AG10803 (cell line): Measurements from ENCODE around the genes CBLN4 and CSTF1.

DNA sequence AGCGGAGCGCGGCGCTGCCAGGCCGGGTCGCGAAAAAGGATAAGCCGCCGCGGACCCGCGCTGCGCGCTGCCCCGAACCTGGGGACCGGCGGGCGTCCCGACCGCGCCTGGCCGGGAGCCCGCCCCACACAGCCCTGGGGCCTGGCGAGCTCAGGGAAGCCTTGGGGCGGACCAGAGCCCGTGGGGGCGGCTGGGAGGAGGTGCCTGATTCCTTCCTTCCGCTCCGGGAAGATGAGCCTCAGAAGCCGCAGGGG, at the start of gene CBLN4:
Gene CBLN4, minus strand, starts transcription at position 173 of the 254 bp plus-strand sequence.
- RRBS = 3% methylated on average over 17 of the region's 30 CpGs

DNA sequence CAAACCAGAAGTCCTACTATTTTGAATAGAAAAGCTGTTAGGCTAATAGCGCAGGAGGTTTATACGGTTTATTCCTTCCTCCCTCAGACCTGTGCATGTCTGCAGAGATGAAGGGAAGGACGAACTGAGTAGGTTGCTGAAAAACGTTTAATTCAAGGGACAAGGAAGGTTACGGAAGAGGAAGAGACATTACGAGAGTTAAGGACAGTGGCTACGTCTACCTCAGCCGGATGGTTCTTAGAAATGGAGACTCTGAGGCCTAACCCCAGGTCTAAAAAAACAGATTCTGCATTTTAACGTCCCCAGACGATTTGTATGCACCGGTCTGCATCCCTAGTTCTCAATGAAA, 923 bp downstream of the AURKA start:
- RRBS = 11% methylated on average over 4 of the region's 11 CpGs

DNA sequence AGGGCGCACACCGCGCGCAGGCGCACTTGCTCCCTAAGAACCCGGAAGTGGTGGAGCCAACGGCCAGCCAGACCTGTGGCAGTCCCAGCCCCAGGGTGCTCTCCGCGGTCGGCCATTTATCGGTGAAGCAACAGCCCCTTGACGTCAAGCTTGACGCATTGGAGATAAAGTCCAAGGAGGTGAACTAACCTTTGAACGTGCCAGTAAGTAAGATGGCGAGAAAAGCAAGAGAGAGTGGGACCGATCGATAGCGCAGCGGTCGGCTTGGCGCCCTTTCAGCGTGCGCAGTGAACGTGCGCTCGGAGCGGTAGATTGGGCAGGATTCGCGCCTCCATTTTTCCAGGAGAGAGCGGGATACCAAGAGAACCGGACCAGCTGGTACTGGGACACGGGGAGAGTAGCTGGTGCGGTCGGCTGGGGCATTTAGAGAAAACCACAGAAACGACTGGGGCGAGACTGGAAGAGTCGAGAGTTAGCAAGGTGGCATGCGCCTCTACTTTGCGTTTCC, at the start of gene CSTF1:
Gene CSTF1, plus strand, starts transcription at position 310 of the 508 bp plus-strand sequence.
- RRBS = no CpG with 5 or more reads among the region's 39 CpGs

- RRBS = no CpG with 5 or more reads among the region's 1 CpG
Measured at GRCh38 chr20:56423858-56424328, 11.8 kb downstream of the CASS4 start.

DNA sequence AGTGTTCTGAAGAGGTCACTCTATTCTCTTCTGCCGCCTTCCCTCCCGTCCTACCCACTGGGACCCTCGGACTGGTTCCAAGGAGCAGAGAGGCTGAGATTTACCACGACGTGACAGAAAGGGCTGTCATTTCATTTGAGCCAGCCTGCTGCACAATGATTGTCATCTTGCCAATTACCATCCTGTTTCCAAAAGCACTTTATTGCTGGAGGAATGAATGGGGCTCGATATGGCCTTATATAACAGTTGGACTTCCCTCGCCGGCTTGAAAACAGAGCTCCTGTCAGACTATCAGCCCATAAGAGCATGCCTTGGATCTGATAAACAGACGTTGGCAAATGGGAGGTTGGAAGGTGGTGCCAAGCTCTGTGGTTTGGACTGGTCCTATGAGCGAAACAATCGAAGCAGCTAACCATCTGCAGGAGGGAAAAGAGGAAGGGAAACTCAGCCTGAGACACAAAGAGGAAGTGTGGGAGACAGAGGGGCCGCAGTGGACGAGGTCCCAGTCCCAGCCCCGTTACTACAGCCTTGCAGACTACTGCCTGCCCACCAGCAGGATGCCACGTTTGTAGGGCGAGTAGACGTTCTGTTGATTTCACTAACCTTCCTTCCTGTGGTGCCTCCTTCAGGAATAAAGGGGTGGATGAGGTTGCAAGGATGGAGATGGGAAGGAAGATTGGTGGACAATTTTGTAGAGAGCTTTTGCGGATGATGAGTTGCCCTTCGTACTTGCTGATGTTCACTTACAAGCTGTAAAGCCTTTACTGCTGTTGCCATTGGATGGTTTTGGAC, 93.0 kb downstream of the TFAP2C start:
- RRBS = no CpG with 5 or more reads among the region's 19 CpGs

GRCh38 chr20:56765685-56765955, 136.5 kb downstream of the TFAP2C start:
- RRBS = no CpG with 5 or more reads among the region's 2 CpGs

DNA sequence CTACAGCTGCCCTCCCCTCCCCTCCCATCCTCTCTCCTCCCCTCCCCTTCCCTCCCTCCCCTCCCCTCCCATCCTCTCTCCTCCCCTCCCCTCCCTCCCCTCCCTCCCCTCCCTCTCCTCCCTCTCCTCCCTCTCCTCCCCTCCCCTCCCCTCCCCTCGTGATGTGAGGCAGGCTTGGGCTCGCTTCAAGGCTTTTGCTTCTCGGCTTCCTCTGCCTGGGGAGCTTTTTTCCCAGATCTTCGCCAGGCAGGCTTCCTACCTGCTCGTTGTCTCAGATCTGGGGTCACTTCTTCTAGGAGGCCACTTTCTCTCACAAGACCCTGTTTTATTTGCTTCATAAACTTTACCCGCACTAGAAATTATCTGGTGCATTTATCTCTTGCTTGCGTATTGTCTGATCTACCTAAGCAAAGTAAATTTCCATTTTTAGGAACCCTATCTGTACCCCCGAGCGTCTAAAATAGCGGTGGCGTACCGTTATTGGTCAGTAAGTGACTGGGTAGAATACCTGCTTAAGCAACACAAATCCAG, 150.8 kb downstream of the TFAP2C start:
- RRBS = no CpG with 5 or more reads among the region's 12 CpGs

DNA sequence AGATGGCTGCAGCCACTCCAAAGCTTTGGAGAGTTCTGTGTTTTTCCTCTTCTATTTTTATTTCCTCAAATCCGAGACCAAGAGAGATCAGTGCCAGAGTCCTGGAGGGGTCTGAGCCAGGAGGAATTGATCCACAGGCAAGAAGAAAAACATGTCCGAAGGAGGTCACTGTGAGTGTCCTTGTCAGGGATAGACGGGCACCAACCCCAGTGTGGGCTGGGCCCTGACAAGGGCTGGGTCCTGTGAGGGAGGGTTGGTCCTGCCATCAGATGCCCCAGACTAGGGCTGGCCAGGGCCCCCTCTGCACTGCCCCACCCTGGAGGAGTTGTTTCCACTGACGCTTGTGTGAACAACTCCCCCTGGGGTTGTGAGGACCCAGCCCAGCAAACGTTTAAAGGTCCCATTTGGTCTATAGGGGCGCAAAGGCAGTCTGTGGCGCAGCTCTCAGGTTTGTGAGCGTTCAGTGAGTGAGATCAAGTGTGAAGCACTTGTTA, 104.2 kb downstream of the BMP7 start:
- RRBS = no CpG with 5 or more reads among the region's 8 CpGs

DNA sequence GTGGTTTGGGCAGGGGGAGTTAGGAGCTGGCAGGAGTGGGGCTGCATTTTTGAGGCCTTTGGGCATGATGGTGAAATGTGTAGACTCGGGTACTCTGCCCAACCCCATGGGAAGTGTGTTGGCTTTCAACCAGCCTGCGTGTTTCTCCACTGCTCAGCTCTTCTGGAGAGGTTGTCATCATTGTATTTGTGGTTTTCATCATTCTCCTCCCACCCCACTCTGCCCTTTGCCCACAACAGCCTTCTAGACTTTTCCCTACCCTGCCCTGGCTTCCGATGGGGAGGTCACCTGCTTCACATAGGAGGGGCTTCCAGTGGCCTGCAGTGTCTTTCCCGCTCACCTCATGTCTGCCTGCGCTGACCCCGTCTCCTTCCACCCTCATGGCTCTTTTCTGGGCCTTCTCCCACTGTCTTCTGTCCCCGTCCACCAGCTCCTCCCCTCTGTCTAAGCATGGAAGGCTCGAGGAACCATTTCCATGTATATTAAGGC, 16.0 kb upstream of the RBM38 start:
- RRBS = no CpG with 5 or more reads among the region's 8 CpGs

DNA sequence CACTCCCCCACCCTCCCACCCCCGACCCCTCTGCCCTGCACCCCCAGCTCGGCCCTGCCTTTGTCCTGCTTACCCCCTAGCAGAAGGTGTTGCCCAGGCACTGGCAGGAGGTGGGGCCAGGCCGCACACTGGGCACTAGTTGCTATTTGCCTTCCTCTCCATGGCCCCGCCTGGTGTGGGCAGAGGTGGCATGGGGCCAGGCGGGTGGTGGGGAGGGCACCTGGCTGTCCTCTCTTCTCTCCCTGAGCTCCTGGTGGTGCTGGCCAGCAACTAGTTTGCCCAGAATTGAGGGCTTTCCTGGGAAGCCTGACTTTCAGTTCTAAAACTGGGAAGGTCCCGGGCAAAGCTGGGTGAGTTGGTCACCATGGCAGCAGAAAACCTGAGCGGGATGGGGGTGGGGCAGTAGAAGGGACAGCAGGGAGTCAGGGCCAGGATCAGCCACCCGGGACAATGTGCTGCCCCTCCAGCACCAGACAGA, 48.2 kb downstream of the RBM38 start:
- RRBS = 70% methylated on average over 2 of the region's 8 CpGs

GRCh38 chr20:57450092-57450929, 59.1 kb downstream of the RBM38 start:
- RRBS = no CpG with 5 or more reads among the region's 17 CpGs

DNA sequence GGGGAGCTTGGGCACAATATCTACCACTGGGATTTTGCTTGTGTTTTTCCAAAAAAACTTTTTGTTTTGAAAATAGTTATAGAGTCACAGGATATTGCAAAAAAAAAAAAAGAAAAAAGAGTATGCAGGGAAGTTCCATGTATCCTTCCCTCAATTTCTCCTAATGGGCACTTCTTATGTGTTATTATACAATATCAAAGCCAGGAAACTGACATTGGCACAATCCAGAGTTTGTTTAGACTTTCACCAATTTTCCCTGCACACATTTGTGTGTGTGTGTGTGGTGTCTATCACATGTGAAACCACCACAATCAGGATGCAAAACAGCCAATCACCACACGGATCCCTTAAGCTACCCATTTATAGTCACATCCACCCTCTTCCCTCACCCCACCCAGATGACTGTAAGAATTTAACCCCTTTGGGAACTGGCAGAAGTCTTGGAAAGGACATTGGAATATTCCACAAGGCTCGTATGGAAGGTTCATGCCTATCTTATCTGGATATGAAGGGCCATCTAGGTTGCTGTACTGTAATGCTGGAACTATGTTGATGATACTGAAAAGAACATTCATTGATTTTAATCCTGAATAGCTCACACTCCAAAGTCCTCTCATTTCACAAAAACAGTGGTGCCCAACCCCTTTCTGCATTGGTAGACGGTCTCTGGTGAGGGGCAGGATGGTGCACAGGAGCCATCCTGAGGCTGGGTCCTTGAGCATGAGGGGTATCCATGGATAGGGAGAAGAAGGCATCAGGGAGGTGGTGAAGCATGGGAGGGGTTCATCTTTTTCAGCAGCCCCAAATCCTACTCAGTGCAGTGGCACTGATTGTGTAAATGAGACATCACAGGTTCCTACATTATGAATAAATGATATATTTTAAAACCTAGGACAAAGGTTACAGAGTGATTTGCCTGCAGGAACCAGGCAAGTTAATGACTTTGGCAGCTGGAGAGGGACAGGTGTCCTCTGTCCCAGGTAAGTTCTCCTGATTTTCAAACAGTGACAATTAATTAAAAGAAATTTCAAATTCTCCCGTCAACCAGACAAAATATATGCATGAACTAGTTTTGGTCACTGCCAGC, 12.0 kb upstream of the CTCFL start:
- RRBS = no CpG with 5 or more reads among the region's 4 CpGs

- RRBS = no CpG with 5 or more reads among the region's 12 CpGs
Measured at GRCh38 chr20:57556618-57557271, 4.2 kb upstream of the PCK1 start.

DNA sequence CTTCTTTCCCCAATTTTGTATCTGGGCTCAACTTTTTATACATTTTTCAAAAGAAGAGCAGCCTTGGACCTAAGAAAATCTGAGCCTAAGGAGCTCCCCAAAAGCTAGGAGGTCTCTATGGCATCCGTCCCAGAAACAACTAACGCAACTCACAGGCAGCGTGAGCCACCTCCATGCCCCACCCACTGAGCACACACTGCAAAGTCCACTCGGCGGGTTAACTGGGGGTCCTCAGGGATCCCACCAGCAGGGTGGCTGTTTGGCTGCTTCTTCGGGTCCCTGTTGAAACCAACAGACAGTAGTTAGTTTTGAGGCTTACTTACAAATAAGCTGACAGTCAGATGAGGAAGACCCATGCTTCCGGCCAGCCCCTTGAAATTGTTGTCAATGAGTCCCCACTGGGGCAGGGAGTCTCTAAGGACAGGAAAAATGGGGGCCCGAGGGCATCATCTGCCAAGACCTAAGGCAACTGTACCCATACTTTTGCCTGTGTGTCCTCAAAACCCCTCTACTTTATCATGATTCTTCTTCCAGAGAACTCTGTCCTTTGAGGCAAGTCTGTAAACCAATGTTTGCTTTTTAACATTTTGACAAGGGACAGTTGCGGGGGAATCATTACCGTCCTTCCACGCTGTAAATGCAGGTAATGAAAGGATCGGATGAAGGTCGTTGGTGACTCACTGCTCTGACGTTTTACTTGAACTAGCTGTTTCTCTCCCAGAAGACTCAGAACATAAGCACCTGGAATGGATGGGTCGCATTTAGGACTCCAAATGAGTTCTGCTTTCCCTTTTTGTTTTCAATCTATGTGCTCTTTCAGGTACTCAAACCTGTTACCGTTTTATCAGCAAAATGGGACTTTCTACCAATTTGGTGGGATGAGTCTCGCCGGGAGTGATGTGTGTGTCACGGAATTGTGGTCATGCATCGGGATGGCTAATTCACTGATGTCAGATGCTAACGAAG, 2.1 kb upstream of the PCK1 start:
- RRBS = no CpG with 5 or more reads among the region's 21 CpGs

- RRBS = no CpG with 5 or more reads among the region's 9 CpGs
Measured at GRCh38 chr20:57621261-57621747, 1.1 kb upstream of the ZBP1 start.

DNA sequence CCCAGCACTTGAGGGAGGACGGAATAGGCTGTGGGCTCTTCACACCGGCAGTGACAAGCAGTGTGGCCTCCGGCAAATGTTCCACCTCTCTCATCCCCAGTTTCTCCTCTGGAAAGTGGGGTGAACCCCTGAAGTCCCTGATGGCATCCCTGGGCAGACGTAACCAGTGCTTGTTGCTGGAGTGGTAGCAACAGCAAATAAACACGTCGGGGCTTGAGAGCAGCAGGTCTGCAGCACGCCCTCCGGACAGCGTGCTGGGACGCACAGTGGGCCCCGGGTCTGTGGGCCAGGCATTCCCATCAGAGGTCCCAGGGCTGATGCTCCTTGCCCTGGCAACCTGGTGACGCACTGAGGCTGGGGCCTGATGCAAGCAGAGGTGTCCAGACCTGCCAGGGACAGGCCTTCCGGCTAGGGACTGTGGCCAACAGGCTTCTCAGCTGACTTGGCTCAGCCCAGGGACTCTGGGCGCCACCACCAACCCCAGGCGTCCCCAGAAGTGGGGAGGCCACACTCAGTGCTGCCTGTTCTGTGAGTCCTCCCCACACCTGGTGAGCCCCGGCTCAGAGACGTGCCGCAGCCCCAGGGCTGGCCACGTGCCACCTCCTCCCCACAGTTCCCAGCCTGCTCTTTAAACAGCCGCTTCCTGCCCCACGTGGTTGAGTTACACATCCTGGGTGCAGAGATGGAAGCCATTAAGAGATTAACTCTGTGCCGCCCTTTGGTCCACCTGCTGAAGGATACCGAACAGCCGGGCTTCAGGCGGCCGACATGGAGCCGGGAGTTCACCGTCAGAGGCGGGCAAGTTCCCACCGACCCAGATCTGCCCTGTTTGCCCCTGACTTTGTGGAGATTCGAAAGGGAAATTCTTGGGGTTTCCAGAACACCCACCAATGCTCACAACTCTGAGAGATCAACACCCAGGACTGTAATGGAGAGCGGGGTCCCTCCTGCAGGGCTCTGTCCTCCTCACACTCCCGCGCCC, 37.4 kb upstream of the ZBP1 start:
- RRBS = no CpG with 5 or more reads among the region's 34 CpGs

- RRBS = no CpG with 5 or more reads among the region's 15 CpGs
Measured at GRCh38 chr20:57681239-57681693, 28.5 kb downstream of the PMEPA1 start.

GRCh38 chr20:57702689-57703251, 7.0 kb downstream of the PMEPA1 start:
- RRBS = no CpG with 5 or more reads among the region's 11 CpGs

DNA sequence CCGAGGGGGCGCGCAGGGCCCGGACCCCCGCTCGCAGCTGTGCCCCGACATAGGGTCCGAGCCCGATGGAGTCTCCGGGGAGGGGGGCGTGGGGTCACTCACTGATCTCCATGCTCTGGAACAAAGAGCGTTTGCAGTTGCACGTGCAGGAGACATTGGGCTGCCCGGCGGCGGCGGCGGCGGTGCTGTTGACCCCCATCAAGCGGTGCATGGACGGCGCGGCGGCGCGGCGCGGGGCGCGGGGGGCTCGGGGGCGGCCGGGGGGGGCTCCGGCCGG, 505 bp downstream of the PMEPA1 start:
- RRBS = 1% methylated on average over 22 of the region's 35 CpGs

DNA sequence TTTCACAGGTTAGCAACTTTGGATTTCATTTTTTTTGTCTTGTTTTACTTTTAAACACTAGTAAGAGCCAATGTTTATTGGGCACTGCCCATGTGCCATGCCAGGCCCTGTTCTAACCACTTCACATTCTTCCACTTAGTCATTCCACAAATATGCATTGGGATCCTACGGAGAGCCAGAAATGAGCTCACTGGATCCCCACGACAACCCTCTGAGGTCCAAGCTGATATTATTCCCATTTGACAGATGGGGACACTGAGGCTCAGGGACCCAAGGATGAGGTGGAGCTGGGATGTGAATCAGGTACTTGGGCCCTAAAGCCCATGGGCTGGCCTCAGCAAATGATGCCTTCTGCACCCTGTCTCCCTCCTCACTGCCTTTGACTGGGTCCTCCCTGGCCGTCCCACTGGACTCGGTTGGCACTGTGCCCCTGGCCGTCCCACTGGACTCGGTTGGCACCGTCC, 4.7 kb upstream of the PMEPA1 start:
- RRBS = no CpG with 5 or more reads among the region's 7 CpGs